SJSA1 (cell line): ENCODE measurements around a stretch of chr2.

- RAMPAGE, long total RNA = no peak
Observed at GRCh38 chr2:111201061-111201665, 80.4 kb downstream of the BCL2L11 start.

- RAMPAGE, long total RNA = no peak
Observed at GRCh38 chr2:111424583-111425657, 304.2 kb downstream of the BCL2L11 start.

DNA sequence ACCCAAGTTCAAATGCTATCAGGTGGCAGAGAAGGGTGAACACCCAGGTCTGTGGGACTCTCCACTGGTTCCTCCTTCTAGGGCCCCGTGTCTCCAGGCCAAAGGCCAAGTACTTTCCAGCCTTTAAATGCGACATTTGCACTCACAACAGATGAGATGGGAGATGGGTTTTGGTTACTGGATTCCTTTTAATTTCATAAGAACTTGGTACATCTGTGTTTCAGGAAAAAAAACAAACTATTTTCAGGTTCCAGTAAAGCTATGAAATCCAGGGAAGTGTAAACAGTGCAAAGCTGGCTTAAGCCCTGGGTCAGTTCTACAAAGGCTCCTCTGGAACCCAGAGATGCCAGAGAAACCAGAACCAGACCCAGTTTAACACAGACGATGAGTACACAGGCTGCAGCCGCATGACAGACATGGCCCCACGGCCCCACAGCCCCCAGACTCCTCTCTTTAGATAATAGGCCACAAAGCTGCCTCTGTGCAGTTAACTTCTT lies 361.6 kb downstream of the ANAPC1 start:
- RAMPAGE, long total RNA = no peak

DNA sequence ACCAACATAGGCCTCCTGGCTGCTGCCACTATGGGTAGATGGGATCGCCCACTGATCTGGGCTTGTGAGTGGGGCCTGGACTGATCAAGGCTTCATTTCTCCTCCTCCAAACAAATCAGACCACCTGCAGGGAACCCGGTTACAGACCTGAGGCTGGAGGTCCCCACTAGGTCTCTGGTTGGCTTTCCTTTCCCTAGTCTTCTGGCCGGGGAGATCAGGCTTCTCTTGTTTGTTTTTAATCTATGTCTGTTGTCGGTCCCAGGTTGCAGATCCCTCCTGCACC lies 253.3 kb downstream of the ANAPC1 start:
- RAMPAGE, long total RNA = no peak

- RAMPAGE, long total RNA = no peak
Observed at GRCh38 chr2:111766928-111767592, 116.9 kb downstream of the ANAPC1 start.

GRCh38 chr2:111898176-111898392 lies 323 bp upstream of the MERTK start:
- RAMPAGE, long total RNA = no peak

DNA sequence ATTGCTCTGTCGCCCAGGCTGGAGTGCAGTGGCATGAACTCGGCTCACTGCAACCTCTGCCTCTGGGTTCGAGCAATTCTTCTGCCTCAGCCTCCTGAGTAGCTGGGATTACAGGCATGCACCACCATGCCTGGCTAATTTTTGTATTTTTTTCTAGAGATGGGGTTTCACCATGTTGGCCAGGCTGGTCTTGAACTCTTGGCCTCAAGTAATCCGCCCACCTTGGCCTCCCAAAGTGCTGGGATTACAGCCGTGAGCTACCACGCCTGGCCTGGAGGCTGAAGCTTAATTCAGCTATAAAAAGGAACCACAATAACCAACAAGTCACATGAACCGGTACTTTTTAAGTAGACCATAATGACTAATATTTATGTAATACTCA lies 49.2 kb upstream of the TMEM87B start:
- RAMPAGE, long total RNA = no peak

GRCh38 chr2:112009612-112010405 lies 45.3 kb upstream of the TMEM87B start:
- RAMPAGE, long total RNA = no peak

DNA sequence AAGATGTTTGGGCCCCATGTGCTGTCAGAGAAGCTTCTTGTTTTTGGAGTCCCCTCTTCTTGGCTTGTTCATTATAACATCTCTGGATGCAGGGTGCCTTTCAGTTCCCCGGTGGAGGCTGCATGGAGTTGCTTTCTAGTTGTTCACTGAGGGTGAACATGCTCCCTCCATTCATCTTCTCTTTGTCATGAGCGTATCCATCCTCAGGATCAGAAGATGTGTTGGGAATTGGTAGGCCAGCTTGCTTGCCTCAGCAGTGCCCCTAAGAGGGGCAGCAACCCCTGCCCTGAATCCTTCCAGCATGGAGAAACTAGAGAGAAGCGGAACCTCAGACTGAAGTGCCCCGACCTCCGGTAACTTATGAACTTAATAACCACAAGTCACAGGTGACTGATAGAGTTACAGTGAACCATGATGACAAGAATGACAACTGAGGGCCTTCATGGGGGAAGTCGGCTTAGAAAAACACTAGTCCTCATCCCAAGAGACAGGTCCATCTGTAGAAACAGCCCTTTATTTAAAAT lies 42.6 kb upstream of the TMEM87B start:
- RAMPAGE, long total RNA = no peak

DNA sequence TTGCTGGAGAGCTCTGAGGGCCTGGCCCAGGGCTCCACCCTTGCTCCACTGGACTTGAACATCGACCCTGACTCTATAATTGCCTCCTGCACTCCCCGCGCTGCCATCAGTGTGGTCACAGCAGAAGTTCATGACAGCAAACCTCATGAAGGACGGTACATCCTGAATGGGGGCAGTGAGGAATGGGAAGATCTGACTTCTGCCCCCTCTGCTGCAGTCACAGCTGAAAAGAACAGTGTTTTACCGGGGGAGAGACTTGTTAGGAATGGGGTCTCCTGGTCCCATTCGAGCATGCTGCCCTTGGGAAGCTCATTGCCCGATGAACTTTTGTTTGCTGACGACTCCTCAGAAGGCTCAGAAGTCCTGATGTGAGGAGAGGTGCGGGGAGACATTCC lies 26.6 kb upstream of the TMEM87B start:
- RAMPAGE, long total RNA = no peak

GRCh38 chr2:112054907-112055106 lies 262 bp upstream of the TMEM87B start:
- RAMPAGE, long total RNA = no peak

DNA sequence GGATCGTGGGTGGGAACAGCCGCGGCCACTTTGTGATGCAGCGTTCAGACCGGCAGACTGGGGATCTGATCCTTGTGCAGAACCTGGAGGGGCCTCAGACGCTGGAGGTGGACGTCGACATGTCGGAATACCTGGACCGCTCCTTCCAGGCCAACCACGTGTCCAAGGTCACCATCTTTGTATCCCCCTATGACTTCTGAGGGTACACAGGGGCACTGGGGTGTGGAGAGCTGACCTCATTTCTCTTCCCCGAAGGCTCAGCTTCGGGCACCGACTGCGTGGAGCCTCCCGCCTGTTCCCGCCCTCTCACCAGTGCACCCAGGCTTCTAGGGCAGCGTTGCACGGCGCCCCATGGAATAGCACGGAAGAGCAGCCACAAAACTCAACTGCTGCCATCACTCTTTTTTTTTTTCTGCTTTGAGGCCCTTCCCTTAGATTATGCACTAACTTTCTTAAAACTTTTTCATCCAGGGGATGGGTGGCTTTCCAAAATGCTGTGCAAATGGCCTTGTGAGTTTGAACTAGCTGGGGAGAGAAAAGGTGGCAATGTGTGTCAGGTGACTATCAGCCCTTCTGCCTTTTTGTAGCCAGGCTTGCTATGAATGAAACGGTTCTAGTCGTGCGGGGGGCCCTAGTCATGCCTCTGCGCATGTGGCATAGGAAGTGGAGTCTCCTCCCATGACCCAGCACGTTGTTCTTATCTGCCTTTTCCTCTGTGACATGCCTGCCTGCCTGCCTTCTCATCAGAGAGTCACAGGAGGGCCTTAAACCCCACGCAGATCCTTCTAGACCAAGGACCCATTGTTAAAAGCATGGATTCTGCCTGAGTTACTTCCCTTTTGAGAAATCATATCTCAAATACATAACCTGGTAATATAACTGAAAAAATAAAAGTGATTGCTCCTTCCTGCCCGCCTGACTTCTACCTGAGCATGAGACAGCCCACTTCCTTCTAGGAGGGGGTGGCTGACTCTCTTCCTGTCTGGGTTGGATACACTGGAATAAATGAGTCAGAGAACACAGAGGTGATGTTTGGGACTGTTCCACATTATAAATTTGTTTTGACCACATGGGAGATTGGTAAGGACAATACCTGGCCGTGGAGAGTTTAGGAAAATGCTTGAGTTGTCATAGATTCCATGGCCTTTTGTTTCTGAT lies 49.5 kb downstream of the FBLN7 start:
- RAMPAGE, long total RNA = no peak

- RAMPAGE, long total RNA = no peak
Observed at GRCh38 chr2:112304552-112305030, 29.2 kb downstream of the ZC3H6 start.

DNA sequence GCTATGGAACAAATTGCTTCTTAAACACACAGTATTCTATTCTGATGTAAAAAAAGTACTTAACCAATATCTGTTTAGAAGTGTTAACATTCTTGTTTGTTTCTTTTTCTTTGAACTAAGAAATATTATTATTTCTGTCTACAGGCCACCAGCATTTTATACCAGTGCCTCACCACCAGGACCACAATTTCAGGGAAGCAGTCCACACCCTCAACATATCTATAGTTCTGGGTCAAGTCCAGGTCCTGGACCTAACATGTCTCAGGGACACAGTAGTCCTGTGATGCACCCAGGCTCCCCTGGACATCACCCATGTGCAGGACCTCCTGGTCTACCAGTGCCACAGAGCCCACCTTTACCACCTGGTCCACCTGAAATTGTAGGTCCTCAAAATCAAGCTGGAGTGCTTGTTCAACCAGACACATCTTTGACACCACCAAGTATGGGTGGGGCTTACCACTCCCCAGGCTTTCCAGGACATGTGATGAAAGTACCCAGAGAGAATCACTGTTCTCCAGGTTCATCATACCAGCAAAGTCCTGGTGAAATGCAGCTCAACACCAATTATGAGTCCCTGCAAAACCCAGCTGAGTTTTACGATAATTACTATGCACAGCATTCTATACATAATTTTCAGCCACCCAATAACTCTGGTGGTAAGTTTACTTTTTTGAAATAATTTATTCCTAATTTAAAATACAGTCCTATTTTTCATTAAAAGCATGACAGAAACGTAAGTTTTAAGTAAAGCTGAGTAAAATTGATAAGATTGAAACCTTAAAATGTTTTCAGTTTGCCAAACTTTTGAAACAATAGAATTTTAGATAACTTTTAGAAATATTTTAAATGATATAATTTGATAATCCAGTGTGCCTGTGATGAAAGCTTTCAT lies 48.9 kb downstream of the ZC3H6 start:
- RAMPAGE, long total RNA = no peak

DNA sequence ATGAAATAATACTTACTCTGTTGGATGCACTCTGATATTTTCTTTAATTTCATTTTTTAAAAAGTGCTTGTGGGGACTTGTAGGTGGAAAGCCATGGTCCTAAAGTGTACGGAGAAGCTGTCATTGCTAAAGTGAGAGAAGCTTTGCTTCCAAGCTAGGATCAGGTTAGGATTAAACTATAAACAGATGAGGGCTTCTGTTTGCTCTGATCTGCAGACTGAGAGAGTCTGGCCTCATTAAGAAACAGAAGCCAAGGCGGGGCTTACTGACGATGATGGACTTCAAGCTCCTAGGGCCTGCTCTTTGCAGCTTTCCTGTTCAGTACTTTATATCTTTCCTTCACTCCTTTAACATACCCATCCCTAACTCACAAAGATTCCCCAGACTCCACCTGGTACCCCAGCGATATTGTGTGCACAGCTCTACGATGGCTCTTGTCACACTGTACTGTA lies 14.2 kb upstream of the SLC20A1 start:
- RAMPAGE, long total RNA = no peak

DNA sequence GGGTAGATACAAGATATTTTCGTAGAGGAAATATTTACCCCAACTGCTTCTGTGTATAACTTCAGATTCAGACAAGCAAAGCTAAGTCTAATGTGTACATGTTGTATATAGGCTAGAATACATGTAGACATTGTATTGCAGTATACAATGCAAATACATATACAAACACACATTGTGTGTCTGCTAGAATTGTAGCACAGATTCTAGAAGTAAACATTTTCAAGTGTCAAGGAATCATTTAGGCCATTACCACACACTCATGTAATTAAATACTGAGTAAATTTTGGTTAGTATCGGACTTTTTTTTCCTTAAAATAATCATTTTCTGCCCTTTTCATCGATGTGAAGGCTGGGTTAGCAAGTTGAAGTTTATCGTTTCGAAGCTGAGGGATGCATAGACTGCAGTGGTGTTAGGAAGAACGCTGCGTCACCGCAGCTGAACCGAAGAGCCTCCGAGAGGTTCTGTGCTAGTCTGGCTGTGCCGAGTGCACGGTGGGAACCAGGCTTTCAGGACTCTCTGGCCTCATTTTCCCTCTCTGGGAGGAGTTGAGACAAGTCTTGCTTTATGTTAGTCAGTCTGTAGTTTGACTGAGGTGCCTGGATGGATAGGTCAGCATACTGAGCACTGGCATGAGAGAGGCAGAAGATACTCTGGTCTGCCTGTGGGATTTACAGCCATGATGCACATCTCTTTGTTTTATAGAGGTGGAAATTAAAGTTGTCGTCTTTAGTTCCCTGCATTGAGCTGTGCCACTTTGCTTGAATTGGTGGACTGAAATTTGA lies 12.1 kb downstream of the SLC20A1 start:
- RAMPAGE, long total RNA = no peak

GRCh38 chr2:112658395-112659103 lies 12.8 kb downstream of the SLC20A1 start:
- RAMPAGE, long total RNA = no peak

- RAMPAGE, long total RNA = no peak
Observed at GRCh38 chr2:112936722-112936996, 25.7 kb downstream of the IL37 start.

DNA sequence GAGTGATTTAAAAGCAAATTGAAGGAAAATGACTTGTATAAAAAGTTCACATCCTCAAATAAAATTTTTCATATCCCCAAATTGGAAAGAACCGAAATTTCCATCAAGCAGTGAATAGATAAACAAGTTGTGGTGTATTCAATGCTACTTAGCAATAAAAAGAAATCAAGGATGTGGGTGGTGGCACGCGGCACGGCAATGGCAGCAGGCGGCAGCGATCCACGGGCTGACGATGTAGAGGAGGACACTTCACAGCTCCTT lies 10.0 kb upstream of the IL36A start:
- RAMPAGE, long total RNA = no peak

DNA sequence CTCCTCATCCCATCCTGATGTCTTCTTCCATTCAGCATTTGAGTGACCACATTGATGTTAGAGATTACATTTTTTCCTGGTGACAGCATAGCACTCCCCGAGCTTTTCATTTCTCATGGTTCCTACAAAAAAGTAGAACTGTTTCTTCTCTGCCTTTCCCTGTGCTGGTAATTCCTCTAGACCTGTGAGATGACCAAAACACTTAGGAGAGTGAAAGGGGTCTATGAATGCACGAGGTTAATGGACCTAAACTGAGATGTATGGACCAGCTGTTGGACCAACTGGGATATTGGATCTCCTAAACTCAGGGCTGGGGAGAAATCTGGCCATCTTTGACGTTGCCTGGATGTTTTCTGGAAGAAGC lies 5.0 kb downstream of the IL36A start:
- RAMPAGE, long total RNA = no peak